Astrocyte (in vitro differentiated cells and primary cell): ENCODE measurements around a stretch of chr19.

GRCh38 chr19:3163432-3164027, 15.0 kb upstream of the S1PR4 start:
- PRO-cap: no peak
- RRBS, 2 experiments: 35% methylated on average over 5 of the region's 27 CpGs; no CpG with 5 or more reads in 1 of the 2 experiments

DNA sequence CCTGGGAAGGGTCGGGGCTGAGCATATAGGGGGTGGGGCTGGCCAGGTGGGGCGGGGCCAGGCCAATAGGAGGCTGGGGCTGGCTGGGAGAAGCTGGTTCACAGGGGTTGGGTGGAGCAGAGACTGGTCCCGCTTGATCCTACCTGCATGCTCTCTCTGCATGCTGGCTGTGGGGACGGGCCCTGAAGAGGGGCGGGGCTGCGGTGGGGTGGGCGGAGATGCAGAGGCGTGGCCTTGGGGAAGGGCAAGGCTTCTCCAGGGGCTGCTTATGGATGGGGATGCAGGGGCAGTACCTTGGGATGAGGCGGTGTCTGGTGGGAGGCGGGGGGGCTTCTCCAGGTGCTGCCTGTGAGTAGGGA, 52.0 kb downstream of the CELF5 start:
- PRO-cap: no peak
- RRBS, 2 experiments: no CpG with 5 or more reads among the region's 10 CpGs

- PRO-cap: no peak
- RRBS, 2 experiments: 2% methylated on average over 53 to 62 of the region's 111 CpGs
Measured at GRCh38 chr19:3360148-3361098, 6.0 kb upstream of the NFIC start.

DNA sequence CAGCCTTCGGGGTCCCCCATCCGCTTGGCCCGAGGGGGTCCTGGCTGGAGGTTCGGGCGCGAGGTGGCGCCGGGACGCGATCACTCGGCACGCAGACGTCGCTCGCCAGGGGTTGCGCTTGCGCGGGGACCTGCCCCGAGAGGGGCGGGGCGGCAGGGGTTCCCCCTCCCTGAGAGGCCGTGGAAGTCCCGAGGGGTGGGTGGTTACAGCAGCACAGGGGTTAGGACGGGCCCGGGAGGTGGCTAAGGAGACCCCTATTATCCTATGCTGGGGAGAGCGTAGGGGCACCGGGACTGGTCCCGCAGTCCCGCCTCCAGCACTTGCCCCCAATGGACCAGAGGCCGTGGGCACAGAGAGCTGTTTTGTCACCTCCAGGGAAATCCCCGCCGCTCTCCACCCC, 5.3 kb upstream of the NFIC start:
- PRO-cap: no peak
- RRBS, 2 experiments: 42% methylated on average over 2 of the region's 32 CpGs; no CpG with 5 or more reads in 1 of the 2 experiments

DNA sequence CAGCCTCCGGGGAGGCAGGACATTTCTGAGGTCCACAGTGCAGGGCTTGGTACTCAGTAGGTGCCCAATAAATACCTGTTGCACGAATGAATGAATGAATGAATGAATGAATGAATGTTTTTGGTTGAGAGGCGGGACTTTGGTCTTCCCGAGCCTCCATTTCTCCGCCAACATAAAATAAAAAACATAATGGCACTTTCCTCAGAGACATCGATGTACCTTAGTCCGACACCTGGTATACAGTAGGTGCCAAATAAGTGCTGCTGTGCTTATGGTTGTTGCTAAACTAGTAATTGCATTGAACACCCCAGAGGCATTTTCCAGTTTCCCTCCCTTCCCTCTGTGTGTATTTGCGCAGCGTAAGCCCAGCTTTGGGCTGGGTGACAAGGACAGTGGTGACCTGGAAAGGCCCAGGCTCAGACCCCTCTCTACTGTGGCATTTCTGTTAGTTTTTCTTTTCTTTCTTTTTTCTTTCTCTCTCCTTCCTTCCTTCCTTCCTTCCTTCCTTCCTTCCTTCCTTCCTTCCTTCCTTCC, 5.1 kb downstream of the NFIC start:
- PRO-cap: no peak
- RRBS, 2 experiments: no CpG with 5 or more reads among the region's 9 CpGs

GRCh38 chr19:3374420-3375207, 8.2 kb downstream of the NFIC start:
- PRO-cap: no peak
- RRBS, 2 experiments: 14 to 28% methylated on average over 6 to 7 of the region's 10 CpGs

DNA sequence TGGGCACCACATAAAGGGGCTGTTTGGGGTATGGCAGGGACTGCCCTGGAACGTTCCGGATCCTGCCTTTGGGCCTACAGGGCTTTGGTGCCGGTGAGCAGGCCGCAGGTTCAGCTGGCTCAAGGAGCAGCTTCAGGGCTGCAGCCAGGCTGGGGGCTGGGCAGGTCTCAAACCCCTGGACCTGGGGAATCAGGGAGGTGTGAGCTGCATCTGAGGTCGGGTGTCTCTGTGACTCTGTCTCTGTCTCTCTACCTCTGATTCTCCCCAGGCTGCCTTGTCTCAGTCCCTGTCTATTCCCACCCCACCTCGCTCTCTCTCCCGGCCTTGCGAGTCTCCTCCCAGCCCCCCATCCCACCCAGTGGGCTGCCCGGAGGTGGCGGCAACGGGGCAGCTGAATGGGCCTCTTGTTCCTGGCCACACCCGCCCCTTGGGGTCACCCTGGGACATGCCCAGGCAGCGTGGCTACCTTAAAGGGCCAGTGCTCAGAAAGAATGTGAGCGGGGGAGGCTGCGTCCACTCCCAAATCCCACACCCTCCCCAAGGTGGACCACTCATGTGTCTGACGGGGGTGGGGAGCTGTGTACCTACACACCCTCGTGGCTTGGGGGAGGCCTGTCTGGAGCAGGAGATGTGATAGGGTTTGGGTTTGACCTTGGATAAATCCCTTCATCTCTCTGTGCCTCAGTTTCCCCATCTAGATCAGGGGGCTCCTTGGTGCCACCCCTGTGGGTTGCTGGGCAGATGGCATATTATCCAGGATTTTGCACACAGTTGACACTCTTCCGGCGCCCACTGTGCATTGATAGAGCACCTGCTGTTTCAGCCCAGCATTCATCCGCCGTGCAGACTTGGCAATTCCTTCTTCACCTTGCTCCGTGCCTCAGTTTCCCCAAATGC, 31.2 kb downstream of the NFIC start:
- PRO-cap: no peak
- RRBS, 2 experiments: 8 to 21% methylated on average over 3 of the region's 22 CpGs

GRCh38 chr19:3403544-3404507, 37.4 kb downstream of the NFIC start:
- PRO-cap: no peak
- RRBS, 2 experiments: 4 to 7% methylated on average over 31 of the region's 61 CpGs

DNA sequence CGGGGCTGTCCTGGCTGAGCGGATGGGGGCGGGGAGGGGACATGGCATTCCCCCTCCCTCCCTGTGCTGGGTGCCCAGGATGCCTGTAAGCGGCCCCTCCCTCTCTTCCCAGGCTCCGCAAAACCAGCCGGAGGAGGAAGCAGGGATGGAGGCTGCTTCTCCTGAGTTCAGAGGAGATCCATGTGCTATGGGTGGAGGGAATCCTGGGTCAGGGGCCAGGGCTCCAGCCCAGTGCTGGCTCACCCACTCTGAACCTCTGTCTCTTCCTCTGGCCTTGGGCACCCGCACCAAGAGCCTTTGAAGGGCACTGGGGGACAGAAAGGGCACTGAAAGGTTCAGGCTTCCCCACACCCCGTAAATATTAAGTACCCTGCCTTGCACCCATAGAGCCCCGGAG, 22.6 kb downstream of the SMIM24 start:
- PRO-cap: no peak
- RRBS, 2 experiments: 16 to 80% methylated on average over 1 of the region's 9 CpGs

- PRO-cap: no peak
- RRBS, 2 experiments: no CpG with 5 or more reads among the region's 21 CpGs
Measured at GRCh38 chr19:3528856-3529554, 10.0 kb upstream of the TEKTIP1 start.

GRCh38 chr19:3568651-3569171, 4.0 kb upstream of the HMG20B start:
- PRO-cap: no peak
- RRBS, 2 experiments: no CpG with 5 or more reads among the region's 15 CpGs

GRCh38 chr19:3578339-3579573, 6.0 kb downstream of the HMG20B start:
- PRO-cap: unidirectional peak, plus-strand start at chr19:3579028
- RRBS, 2 experiments: 74 to 89% methylated on average over 13 to 16 of the region's 42 CpGs

- PRO-cap: no peak
- RRBS, 2 experiments: 26 to 54% methylated on average over 7 to 9 of the region's 22 CpGs
Measured at GRCh38 chr19:3617351-3617898, 9.2 kb downstream of the CACTIN start.

- PRO-cap: no peak
- RRBS, 2 experiments: no CpG with 5 or more reads among the region's 6 CpGs
Measured at GRCh38 chr19:3636323-3636538, 9.6 kb upstream of the CACTIN start.

- PRO-cap: no peak
- RRBS, 2 experiments: 82 to 95% methylated on average over 8 to 9 of the region's 14 CpGs
Measured at GRCh38 chr19:3669725-3669958, 30.6 kb downstream of the PIP5K1C start.

DNA sequence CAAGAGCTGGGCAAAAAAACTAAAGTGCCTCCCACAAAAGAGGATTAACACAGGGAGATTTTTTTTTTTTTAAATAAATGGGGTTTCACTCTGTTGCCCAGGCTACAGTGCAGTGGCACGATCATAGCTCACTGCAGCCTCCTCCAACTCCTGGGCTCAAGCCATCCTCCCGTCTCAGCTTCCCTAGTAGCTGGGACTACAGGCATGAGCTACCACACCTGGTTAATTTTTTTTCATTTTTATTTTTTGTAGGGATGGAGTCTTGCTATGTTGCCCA, 1.9 kb downstream of the DAPK3 start:
- PRO-cap: unidirectional peak, plus-strand start at position 105 of the sequence; bidirectional peak, plus-strand start outside the sequence, minus-strand start at position 237 of the sequence
- RRBS, 2 experiments: no CpG with 5 or more reads among the region's 2 CpGs

DNA sequence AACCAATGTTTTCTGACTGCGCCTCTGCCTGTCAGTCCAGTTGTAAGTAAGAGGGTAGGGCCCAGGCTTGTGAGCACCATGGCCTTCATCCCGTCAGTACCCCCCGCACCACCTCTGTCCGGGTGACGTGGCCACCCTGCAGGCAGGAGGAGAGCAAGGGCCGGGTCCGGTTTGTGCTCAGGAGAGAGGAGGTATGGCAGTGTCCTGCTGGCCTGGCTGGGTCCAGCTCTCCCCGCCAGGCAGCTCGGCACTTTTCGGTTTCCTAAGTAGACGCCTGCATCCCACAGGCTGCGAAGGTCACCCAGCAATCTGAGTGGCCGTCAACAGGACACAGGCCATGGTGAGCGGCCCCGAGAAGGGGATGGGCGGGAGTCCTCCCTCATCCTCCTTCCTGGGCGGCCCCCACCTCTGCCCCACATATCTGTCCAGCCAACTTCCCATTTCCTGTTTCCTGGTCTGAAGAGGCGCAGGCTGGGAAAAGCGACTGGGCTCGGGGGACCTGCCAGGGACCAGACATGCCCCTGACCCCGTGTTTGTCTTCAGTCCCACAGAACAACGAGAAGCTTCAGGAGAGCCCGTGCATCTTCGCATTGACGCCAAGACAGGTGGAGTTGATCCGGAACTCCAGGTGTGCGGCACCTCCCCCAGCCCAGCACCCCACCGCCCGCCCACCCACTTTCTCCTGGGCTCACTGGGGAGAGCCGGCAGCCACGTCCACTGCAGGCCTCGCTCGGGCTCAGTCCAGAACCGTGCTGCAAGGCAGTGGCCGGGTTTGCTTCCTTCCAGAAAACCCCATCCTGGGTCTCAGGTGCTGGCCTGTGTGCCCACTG, 16.2 kb downstream of the PIAS4 start:
- PRO-cap: no peak
- RRBS, 2 experiments: 89 to 95% methylated on average over 9 to 11 of the region's 35 CpGs

GRCh38 chr19:4063565-4064064, 3.1 kb downstream of the ZBTB7A start:
- PRO-cap: no peak
- RRBS, 2 experiments: no CpG with 5 or more reads among the region's 14 CpGs

DNA sequence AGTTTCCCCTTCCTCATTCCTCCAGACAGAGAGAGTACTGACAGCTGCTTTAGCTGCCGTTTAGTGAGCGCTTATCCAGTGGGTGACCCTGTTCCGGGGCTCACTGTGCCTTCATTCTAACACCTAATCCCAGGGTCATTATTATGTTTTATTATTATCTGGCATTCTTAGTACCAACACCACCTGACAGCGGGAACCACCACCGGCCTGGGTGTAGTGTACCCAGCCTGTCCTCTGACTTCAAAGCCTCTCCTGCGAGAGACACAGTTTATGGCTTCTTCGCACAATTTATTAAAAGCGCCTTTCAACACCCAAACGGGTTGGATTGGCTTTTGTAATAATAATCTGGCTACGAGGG, 1.3 kb upstream of the ZBTB7A start:
- PRO-cap: no peak
- RRBS, 2 experiments: 10% methylated on average over 3 of the region's 10 CpGs; no CpG with 5 or more reads in 1 of the 2 experiments

GRCh38 chr19:4068372-4068766, 1.7 kb upstream of the ZBTB7A start:
- PRO-cap: no peak
- RRBS, 2 experiments: 15% methylated on average over 4 of the region's 17 CpGs; no CpG with 5 or more reads in 1 of the 2 experiments